ENCODE measurements around a stretch of chr13.

DNA sequence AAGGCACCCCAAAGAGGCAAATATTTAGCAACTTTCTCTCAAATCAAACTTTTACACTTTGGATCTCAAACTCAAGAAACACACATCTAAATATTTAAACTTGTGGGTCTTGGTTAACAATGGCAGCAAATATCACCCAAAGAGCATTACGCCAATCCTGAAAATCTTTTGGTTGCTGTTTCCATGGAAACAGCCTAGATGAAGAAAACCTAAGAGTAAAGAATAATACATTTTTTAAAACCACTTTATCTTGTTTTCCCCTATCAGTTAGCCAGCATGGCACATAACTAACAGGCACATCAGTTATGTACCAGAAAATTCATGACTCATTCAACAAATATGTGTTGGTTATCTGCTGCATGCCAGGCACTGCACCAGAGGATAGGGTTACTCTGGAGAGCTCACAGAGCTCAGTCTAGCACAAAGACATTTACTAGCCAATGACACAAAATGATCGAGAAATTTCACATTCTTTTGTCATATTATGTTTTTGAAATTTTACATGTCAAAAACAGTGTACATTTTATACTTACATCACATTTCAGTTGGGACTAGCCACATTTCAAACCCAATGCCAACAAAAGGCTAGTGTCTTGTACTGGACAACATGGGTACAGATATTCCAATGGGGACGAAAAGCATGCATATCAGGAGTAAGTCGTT is 20.4 kb downstream of the LNX2 start:
- PRO-cap = no peak
- RAMPAGE, long total RNA, 4 experiments = no peak in any of the 4 experiments

- PRO-cap = bidirectional peak, plus-strand start at chr13:27977197, minus-strand start at chr13:27976963
- RAMPAGE, long total RNA, 4 experiments = no peak in any of the 4 experiments
Measured at GRCh38 chr13:27976741-27977353, 7.7 kb upstream of the CDX2 start.

GRCh38 chr13:28228369-28229161 is 90.2 kb downstream of the PAN3 start:
- PRO-cap = no peak
- RAMPAGE, long total RNA, 4 experiments = no peak in any of the 4 experiments

DNA sequence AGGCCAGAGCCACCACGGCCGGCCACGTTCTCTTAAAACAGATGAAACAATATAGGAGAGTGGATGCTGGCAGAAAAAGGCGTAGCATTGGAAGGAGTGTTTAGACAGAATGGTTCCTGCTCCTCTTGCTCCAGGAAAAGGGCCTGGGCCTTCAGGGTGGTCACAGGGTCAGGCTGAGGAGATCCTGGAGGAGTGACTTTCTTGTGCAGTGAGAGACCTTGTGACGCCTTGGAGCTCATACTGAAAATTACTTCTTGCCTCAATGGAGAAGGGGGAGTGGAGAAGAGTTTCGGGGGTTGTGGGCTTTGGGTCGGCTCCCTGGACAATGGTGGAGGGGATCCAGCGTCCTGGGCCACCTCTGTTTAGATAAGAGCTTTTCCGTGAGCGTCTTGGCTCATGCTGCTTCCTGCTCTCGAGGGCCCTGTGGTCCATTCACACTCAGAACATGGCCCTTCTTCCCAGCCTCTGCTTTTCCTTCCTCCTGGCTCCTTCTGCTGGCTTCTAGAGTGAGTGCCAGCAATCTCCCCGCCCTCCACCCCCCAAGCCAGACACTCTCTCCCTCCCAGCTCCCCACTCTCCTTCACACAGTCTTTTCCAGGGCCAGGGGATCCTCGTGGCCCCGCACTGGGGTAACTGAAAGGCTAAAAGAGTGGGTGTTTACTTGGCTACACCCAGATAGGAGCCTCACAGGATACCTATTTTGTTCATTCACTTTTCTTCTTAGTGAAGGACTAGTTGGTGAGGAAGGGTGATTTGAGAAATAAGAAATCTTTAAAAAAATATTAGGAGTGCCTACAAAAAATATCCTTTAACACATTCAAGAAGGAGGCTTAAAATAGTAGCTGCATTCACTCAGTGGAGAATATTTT is 81.9 kb downstream of the FLT1 start:
- PRO-cap = no peak
- RAMPAGE, long total RNA, 4 experiments = no peak in any of the 4 experiments

- PRO-cap = no peak
- RAMPAGE, long total RNA, 4 experiments = no peak in any of the 4 experiments
Measured at GRCh38 chr13:28430992-28431466, 63.9 kb downstream of the FLT1 start.

DNA sequence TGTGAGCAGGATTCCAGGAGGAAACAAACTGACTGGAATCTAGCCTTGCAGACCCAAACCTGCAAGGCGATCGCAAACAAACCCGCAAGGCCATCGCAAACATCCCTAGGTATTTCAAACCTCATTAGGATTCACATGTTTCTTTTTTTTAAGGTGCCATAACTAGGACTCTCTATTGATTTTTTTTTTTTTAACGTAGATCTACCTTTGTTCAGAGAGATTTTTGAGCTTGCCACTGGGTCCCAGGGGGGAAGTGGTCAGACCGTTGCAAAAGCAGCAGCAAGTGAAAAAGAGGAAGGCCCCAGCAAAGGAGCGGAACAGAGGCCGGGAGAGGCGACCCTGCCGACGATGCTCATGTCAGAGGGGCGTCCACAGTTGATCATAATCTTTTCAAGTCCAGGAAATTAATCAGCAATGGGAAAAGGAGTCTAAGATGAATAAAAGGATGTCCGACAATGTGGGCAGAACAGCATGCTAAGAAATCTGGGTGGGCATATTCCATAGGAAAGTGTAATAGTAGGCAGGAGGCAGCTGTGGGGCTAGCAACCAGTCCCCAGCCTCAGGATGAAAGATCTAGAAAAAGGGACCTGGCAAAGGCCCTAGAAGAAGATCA is 32.8 kb upstream of the FLT1 start:
- PRO-cap = no peak
- RAMPAGE, long total RNA, 4 experiments = no peak in any of the 4 experiments

DNA sequence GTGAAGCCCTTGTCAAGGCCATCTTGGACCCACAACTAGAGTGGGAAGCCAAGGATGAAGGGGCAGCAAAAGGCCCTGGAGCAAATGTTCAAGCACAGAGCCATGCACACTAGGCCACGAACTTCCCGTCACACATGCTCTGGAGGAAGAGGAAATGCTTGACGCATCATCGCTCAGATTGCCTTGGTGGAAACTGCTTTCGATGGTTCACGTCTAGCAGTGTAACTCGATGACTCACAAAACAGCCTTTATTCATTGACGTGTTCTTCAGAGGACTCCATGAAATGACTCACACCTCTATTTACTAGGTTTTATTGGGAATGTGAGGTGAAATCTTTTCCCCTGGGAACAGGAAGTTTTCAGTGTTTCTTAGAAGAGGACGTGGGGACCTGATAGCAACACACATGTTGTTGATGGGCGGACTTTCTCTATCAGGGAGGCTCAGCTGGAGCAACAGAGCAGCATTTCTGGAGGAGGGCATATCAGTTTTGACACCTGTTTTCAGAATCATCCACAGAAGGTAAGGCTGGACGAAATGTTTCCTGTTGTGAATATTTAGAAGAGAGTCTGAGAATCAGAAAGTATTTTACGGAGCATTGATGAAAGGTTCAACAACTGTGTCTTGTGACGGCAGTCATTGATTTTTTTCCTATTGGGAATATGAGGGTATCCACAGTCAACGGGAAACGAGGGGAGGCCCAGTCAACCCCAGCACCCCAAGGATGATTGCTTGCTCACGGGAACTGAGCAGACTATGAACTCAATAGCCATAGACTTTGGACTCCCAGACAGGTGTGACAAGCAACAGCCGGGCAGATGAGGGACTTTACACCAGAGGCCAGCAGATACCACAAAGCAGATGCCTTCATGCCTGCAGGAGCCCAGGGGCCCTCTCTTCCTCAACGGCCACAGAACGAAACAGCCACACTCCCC is 80.0 kb upstream of the FLT1 start:
- PRO-cap = bidirectional peak, plus-strand start at position 372 of the sequence, minus-strand start at position 127 of the sequence
- RAMPAGE, long total RNA, 4 experiments = start-site peak on the plus strand in 1 of 4 experiments, centred at position 363 of the sequence, 10 reads per replicate

DNA sequence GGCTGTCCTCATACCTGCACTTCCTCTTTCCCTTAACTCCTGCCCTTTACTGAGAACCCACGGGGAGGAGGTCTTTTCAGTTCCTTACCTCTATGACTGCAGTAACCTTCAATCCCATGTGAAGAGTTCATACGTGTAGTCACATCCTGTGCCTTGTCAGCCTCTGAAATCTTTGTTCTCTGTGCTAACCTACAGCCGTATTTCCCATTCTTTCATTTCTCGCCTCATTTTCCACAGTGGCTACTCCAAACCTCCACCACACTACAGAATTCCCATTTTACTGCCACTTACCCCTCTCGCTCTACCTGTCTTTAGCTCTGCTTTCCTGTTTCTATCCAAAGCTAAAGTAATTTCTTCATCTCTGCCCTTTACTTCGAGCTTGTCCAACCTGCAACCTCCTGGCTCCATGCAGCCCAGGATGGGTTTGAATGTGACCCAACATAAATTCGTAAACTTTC is 306.0 kb downstream of the MTUS2 start:
- PRO-cap = no peak
- RAMPAGE, long total RNA, 4 experiments = no peak in any of the 4 experiments

DNA sequence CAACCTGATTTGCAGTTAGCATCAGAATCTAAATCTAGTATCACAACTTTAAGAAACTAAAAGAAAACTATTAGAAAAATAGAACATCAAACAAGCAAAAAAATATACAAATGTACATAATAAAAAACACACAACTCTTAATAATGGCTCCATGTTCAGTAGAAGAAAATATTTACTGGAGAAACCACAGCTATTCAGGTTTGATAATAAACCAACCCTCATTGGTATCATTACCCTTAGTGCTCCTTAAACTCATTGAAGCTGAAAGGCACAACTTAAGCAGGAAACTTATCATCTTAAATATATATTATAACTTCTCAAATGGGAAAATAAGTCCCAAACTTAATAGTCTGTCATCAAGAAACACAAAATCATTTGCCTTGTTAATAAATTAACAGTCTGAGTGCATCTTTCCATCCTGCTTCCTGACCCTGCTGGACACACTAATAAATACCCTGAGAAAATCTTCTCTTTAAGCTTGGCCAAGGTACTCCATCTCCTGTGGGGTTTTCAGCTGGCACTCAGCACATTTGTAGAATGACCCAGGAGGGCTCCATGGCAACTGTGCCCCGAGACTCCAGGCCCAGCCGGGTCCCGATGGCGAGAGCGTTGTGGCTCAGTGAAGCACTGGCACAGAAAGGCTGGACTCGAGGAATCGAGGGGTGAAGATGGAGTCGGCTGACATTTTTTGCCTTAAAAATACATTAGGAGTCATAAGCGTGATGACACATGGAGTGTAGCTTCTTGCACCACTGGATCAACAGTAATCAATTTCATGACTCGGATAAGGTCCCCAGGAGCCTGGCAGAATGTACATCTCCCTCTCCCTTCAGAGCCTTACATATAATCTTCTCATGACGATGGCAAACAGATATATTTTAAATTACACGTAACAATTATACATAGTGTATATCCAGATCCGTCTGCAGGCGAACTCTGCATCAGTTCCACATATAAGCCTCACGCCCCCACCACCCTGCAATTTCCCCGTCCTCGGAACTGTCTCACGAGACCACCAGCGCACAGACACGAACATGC is 85.5 kb downstream of the SLC7A1 start:
- PRO-cap = no peak
- RAMPAGE, long total RNA, 4 experiments = no peak in any of the 4 experiments

DNA sequence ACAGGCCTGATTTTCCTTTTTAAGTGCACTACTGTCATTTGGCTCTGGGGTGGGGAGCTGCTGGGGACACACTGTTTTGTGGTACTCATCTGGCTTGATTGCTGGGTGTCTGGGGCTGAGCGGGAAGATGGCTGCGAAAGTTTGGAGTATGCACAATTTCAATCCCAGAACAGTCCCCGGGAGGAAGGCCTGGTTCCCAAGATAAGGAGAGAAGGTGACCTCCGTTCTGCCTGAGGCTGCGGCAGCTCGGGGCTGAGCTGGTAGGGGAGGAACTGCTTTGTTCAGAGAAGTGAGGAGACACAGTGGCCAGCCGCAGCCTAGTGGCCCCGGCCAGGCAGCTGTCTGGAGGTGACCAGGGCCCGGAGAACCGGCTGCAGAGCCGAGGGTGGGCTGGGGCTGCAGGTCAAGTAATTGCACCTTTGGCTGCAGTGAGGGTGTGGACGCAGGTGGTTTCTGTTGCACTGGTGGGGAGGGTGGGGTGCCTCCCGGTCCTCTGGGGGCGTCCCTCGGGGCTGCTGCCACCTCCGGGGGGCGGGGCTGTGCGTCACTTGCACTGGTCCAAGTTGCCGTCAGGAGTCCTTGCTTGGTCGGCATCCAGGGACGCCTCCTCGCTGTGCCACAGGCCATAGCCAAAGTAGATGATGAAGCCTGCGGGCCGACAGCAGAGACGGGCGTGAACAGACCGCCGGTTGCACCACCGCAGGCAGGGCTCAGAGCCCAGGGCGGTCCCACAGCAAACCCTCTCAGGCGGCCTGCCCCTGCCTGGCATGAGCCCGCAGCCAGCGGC is 81.4 kb downstream of the SLC7A1 start:
- PRO-cap = no peak
- RAMPAGE, long total RNA, 4 experiments = no peak in any of the 4 experiments

- PRO-cap = unidirectional peak, minus-strand start at chr13:29536164
- RAMPAGE, long total RNA, 4 experiments = no peak in any of the 4 experiments
Measured at GRCh38 chr13:29535741-29536309, 59.7 kb downstream of the SLC7A1 start.

- PRO-cap = unidirectional peak, plus-strand start at chr13:29543848
- RAMPAGE, long total RNA, 4 experiments = no peak in any of the 4 experiments
Measured at GRCh38 chr13:29543476-29543964, 52.0 kb downstream of the SLC7A1 start.

GRCh38 chr13:29572987-29573642 is 22.4 kb downstream of the SLC7A1 start:
- PRO-cap = bidirectional peak, plus-strand start at chr13:29573478, minus-strand start at chr13:29573418
- RAMPAGE, long total RNA, 4 experiments = no peak in any of the 4 experiments

GRCh38 chr13:29833480-29833822 is 17.0 kb downstream of the UBL3 start:
- PRO-cap = no peak
- RAMPAGE, long total RNA, 4 experiments = no peak in any of the 4 experiments

GRCh38 chr13:29877510-29878032 is 27.2 kb upstream of the UBL3 start:
- PRO-cap = unidirectional peak, minus-strand start at chr13:29877926
- RAMPAGE, long total RNA, 4 experiments = no peak in any of the 4 experiments

- PRO-cap = no peak
- RAMPAGE, long total RNA, 4 experiments = no peak in any of the 4 experiments
Measured at GRCh38 chr13:30125688-30126146, 181.6 kb downstream of the KATNAL1 start.

GRCh38 chr13:30132504-30132912 is 174.8 kb downstream of the KATNAL1 start:
- PRO-cap = unidirectional peak, plus-strand start at chr13:30132855
- RAMPAGE, long total RNA, 4 experiments = no peak in any of the 4 experiments

- PRO-cap = bidirectional peak, plus-strand start at chr13:30374041, minus-strand start at chr13:30373958
- RAMPAGE, long total RNA, 4 experiments = no peak in any of the 4 experiments
Measured at GRCh38 chr13:30373658-30374193, 48.6 kb upstream of the UBE2L5 start.

GRCh38 chr13:30394572-30395446 is 27.5 kb upstream of the UBE2L5 start:
- PRO-cap = unidirectional peak, plus-strand start at chr13:30394999; bidirectional peak, plus-strand start at chr13:30395346, minus-strand start at chr13:30395351
- RAMPAGE, long total RNA, 4 experiments = no peak in any of the 4 experiments

DNA sequence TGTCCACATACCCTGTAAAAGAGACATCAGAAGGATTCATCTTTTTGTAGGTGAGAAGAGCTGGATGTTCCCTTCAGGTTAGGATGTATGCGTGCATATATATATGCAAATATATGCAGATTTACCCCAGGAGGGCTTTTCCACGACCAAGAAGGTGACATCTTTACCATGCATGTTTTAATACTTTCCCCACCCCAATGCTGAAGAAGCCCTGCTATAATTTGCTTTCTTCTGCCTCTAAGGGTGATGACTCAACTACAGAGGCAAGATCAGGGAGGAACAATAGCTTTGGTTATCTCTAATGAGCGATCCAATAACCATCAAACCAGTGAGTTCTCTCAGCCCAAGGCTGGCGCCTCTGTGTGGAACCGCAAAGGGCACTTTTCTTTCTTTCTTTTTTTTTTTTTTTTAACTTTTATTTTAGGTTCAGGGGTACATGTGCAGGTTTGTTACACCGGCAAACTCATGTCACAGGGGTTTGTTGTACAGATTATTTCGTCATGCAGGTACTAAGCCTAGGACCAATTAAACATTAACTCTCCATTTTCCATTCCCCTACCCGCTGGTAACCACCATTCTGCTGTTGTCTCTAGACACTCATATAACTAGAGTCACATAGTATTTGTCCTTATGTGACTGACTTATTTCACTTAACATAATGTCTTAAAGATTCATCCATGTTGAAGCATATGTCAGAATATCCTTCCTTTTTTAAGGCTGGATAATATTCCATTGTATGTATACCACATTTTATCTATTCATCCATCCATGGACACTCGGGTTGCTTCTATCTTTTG is 25.7 kb upstream of the UBE2L5 start:
- PRO-cap = no peak
- RAMPAGE, long total RNA, 4 experiments = no peak in any of the 4 experiments

All from Peyer's patch (tissue), 4 donors.